Measurements from ENCODE around the gene GEMIN8.

GRCh38 chrX:11381439-11382115 lies 88.4 kb downstream of the AMELX start:
- PRO-cap = no peak

DNA sequence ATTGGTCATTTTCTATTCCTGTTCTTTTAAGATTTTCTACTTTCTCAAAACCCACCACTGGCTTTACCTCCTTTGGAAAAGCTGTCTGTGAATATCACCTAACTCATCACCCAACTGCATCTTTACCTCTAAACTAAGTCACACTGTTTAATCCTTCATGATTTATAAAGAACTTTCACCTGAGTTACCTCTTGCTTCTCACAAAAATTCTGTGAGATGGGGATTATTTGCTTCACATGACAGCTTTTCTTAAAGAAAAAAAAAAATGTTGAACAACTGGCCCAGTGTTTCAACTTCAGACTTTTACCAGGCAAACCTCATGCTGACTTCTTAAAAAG lies 71.6 kb upstream of the PRPS2 start:
- PRO-cap = no peak

DNA sequence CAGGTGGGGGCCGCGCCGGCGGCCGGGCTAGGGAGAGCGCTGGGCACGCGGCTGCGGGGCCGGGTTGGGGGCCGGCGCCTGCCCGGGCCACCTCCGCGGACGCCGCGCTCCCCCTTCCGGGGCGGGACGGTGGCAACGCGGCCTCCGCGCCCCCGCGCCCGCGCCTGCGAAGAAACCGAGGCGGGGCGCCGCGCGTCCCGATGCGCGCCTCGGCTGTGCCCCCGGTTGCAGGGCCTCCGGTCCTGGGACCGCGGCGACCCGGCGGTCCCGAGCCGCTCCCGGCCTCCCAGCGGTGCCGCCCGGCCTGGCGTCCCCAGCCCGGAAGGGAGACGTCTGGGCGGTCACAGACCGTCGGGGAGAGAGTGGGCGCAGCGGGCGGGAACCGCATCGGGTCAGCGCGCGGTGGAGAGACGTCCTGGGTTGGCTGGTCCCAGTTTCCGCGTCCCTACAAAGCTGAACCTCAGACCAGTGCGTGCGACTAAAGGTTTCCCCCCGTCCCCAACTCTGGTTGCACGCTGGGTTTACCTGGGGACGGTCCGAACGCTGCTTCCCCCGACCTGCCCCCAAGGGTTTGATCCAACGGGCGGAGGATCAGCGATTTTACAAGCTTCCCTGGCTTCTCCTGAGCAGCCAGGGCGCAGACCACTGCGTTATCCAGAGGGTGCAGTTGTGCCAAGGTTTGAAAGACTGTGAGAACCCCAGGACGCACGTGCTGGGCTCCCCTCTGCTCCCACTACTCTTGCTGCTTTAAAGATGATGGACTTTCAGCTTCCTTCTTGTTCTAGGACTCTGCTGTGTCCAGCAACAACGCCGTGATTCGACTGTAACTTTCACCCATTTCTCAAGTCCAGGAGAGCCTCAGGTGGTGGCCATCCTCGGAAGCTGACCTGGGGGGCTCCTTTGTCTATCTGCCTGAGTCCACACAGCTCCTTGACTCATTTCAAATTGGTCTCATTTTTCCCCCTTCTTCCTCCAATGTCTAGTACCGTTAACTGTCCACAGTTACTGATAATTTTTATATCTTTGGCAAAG lies 721 bp downstream of the PRPS2 start:
- PRO-cap = no peak

DNA sequence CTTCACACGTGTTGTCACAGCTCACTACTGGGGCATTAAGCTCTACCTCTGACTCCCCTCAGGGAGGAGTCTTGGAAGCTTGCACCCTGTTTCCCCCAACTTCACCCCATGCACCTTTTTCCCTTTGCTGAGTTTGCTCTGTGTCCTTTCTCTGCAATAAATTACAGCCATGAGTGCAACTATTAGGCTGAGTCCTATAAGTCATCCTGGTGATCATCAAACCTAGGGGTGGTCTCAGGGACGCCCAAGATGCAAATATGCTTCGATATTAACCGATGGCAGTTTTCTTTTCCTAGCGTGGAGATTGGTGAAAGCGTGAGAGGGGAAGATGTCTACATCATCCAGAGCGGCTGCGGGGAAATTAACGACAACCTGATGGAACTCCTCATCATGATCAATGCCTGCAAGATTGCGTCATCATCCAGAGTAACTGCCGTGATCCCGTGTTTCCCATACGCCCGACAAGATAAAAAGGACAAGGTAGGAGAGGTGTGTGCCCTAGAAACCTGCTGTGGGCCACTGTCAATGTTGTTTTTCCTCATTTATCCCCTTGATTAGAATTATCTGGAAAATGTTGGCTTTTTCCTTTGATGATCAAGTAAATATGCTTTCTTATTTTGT lies 7.8 kb downstream of the PRPS2 start:
- PRO-cap = no peak

DNA sequence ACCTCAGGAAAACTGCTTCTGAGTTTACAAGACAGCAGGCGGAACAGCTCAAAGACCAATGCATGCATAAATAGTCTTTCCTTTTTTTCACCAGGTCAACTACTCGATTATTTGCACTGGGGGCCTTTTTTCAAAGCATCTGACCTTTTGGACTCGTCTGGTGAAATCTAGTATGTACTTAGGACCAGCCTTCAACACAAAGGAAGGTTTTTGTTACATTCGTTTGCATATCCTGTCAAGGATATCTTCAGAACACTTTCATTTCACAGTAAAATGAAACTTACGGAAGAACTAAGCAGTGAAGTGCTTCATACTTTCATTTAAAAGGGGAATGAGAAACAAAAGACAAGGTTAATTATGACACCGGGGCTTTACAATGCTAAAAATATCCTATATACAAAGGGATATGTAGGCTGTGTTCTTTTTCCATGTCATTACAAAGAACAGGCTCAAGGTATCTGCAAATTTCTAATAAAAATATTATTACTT lies 23.0 kb upstream of the TLR7 start:
- PRO-cap = no peak

DNA sequence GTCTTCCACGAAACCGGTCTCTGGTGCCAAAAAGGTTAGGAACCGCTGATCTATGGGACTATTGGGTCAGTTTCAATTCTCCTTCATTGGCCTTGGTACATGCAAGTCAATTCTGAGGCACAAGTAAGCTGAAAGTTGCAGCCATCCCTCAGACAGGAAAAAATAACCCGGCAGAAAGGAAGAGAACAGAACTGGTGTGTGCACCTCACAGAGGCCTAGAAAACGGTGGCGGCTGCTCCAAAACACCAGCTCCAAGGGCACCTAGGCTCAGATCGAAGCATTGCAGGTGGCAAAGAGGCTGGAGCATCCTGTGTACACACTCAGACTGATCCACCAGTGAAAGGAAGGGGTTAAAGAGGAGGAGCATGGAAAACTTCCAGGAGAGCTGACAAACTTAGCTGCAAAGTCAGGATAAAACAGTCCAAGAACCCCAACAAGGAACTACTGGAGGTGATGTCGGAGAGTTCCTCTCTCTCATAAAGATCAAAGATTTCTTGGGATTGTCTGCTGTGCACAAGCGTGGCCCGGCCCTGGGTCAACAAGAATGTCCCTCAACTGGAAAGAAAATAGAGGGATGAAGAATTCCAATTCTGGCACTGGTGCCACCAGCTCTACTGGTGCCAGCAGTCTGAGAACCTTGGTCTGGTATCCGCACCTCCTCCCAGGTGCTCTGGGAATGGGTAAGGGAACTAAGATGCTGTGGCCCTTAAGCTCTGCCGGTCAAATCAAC lies 6.6 kb upstream of the TMSB4X start:
- PRO-cap = no peak

DNA sequence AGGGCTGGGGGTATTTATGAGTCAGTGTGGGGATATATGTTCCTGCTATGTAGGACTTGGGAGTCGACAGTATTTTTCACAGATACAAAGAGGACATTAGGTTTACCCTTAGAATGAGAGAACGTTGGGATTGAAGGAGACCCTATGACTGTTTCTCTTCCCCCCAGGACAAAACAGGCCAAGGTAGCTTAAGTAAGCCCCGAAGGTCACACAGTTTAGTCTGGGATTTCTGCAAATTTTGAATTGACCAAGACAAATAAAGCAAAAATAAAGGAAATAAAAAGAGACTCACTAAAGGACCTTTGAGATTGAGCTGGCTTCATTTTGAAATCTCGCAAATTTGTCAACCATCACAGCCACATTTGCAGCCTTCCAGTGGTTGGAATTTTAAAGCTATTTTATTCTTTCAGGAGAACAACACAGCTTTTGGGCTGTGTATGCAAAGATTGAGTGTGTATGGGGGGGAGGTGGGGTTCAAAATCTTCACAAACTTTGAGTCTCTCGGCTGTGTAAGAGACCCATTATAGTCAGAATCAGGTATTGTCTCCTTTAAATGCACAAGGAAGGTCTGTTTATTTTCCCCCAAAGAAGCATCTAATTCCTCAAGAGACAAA lies 4.2 kb downstream of the TMSB4X start:
- PRO-cap = unidirectional peak, plus-strand start at position 116 of the sequence

- PRO-cap = no peak
Measured at GRCh38 chrX:12999489-12999947, 24.6 kb downstream of the TMSB4X start.

DNA sequence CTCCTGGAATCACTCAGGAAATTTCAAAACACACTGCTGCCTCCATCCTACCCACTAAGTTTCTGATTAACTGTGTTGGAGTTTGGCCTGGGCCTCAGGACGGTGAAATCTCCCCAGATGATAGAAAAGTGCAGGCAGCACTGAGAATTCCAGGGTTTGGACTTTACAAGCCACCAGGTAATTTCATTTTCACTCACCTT lies 3.4 kb upstream of the FAM9C start:
- PRO-cap = no peak

GRCh38 chrX:13090970-13091541 lies 46.6 kb upstream of the FAM9C start:
- PRO-cap = no peak

GRCh38 chrX:13119512-13120401 lies 75.3 kb upstream of the FAM9C start:
- PRO-cap = no peak

GRCh38 chrX:13646060-13646259 lies 7.0 kb upstream of the TCEANC start:
- PRO-cap = no peak

- PRO-cap = no peak
Measured at GRCh38 chrX:13766623-13767374, 32.3 kb downstream of the OFD1 start.

DNA sequence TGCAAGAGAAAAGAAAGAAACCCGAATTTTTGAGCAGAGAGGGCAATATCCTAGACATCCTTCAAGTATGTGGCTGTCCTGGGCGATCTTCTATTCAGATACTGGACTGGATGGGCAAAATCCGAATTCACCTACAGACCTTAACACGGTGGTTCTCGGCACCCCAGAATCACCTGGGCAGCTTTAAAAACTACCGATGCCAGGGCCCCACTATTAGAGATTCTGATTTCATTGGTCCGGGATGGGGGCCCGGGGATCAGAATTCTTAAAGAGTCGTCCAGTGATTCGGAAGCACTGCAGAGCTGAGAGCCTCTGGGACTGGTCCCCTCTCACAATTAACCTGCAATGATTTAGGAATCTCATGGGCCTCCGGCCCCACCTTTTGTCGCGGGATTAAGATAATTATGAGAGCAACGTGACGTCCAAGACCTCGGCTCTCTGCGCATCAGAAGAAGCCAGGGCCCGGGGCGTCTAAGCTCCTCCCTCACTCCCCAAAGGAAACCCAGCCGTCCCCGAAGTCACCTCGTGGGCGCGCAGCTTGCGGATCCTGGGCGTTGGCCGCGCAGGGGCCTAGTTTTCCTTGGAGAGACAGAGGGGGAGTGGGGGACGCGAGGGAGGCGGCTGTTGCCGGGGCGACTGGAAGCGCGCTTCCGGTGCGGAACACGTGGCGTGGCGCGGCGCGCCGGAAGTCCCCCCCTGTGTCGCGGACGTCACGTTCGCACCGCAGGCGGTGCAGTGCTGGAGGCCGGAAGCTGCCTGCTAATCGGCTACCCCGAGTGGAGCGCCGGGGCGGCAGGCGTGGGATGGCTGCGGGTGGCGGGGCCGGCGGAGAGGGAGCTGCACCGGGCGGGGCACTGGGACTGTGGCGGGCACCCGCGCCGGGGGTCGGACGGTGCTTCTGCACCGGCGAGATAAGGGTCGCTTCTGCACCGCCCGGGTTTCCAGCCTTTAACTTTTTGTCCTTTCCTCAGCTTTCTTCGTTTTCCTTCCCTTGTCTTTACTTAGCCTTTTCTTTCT lies at the start of gene GEMIN8:
TSS of gene GEMIN8 (minus strand) at position 638 of the 1,017 bp plus-strand sequence.
- PRO-cap = bidirectional peak, plus-strand start at position 769 of the sequence, minus-strand start at position 549 of the sequence

DNA sequence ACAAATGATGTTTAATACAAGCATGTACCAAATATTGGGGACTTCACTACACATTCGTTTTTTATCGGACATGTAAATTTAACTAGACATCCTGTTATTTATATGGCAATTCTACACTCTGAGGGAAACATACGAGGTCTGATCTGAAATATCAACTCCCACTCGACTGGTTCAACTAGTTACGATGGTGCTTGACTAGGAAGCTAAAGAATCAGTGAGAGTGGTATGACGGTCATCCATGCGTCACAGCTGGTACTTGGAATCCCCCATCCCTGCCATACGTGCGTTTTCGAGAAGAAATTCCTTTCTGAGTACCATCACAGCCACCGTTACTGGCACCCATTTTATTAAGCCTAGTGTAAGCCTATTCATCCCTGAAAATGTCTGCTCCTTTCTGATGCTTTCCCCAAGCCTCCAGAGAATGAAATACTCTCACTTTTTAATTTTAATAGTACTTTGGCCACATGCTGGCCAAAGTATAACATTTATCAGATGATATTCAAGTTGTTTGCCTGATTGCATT lies 701 bp upstream of the PIGA start:
- PRO-cap = no peak

- PRO-cap = no peak
Measured at GRCh38 chrX:15549503-15550024, 49.0 kb downstream of the BMX start.

- PRO-cap = no peak
Measured at GRCh38 chrX:15789890-15790302, 388 bp upstream of the ZRSR2 start.

DNA sequence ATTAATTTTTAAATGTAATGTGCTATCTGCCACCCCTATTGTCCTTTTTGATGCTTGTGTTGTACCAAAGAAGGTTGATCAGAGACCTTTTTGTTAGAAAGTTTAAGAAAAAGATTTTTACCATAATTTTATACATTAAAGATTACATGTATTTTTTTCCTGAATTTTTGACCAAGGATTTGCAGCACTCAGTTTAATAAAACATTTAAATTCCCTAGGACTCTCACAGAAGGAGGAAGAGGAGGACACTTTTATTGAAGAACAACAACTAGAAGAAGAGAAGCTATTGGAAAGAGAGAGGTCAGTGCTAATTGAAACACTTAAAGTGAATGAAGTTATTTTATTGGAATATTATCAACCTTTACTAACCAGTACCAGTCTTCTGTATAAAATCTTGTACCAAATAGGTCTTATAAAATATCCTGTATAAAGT lies 9.4 kb downstream of the ZRSR2 start:
- PRO-cap = no peak

DNA sequence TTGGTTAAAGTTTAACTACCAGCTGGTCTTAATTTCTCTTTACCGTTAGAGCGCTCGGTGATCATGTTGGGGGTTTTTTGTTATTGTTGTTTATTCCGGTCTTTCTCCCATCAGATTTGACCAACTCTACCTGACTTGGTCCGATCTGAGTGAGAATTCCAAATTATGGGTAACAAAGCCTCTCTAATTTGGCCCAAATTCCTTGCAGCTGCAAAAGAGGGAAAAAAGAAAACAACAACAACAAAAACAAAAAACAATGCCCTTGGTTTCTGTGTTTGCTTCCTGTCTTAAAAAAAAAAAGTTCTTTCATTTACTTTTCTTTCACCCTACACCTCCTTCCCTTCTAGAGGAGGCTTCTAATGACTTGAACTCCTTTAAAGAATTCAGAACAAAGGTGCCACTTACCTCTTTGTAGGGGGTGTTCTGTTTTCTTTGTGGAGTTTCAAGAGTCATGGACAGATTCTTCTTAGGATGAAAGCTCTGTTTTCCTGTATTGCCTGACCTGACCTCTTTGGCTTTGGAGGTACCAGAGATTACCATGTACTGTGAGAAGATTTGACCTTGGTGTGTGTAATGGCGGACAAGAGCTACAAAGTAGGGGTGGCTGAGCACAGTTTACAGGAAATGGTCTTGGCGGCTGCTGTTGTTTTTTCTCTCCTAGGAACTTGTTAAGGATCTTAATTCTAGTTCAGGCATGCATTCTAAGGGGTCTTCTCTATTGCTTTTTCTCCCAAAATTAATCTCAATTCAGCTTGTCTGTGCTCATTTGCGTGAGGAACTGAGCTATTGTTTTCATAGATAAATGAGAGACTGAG lies 72.4 kb upstream of the S100G start:
- PRO-cap = no peak

- PRO-cap = no peak
Measured at GRCh38 chrX:16700754-16701107, 11.7 kb downstream of the CTPS2 start.